Measurements from ENCODE around the gene PRORP.

DNA sequence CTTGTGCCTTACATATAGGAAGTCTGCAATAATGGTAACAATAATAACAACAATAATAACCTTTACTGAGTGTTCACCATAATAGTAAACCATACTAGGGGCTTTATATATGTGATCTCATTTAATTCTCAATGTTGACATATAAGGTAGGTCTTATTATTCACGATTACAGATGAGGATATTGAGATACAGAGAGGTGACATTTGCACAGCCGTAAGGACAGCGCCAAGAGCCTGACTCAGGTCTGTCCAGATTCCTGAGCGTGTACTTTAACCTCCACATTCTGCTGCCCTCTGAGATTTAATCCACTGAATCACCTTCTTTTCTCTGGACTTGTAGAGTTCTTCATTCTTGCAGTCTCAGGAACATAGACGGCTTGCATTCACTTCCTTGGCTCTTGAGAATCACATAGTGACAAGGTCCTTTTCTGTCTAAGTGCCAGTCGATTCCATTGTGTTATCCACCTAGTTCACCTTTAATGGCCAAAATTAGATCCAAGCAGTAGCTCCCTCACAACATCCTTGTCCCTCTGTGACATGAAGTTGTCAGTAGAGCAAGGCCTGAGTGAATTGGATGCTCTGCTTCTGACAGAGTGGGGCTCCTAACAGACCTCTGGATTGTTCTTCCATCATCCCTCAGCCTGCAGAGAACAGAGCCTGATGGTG lies 141.0 kb upstream of the ARHGAP5 start:
- PRO-cap, 10 experiments = no peak in any of the 10 experiments

GRCh38 chr14:31966658-31967074 lies 110.4 kb upstream of the ARHGAP5 start:
- PRO-cap, 10 experiments = no peak in any of the 10 experiments

DNA sequence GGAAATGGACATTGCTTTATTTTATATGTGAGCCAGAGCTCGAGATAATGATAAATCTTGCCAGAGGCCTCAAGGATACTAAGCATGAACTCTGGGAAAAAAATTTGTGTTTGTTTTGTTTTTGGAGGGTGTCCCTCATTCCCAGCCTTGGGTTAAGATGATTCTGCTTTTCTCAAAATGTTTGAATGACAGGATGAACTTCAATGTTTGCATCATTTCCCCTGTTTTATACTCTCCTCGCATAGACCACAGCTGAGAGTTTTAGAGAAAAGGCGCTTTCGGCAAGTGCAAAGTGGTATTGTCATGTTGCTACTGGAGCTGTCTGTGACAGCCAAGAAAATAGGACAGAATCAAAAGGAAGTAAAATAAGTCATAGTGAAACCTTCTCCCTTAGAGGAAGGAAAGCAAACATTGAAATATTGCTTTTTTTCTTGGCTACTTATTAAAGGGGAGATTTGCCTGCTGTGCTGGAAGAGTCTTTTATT lies 33.6 kb upstream of the ARHGAP5 start:
- PRO-cap, 10 experiments = no peak in any of the 10 experiments

GRCh38 chr14:32075533-32076034 lies 1.5 kb upstream of the ARHGAP5 start:
- PRO-cap, 10 experiments = peak in 5 of 10 experiments; most common plus-strand start chr14:32075880 (in 5); most common minus-strand start chr14:32075879 (in 1)

DNA sequence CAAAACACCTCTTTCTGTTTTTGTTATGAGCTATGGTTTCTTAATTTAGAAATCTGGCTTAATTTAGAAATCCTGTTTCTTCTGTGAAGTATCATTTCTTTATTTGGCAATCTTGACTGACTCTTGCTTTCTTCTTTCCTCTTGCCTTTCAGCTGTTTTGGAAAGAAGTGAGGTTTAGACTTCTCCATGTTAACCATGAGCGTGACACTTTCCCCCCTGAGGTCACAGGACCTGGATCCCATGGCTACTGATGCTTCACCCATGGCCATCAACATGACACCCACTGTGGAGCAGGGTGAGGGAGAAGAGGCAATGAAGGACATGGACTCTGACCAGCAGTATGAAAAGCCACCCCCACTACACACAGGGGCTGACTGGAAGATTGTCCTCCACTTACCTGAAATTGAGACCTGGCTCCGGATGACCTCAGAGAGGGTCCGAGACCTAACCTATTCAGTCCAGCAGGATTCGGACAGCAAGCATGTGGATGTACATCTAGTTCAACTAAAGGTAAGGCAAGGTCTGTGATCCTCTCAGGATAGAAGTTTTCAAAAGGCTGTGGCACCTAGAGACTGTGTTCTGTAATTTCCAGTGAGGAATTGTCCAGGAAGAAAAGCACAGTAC lies 104.3 kb downstream of the AKAP6 start:
- PRO-cap, 10 experiments = no peak in any of the 10 experiments

DNA sequence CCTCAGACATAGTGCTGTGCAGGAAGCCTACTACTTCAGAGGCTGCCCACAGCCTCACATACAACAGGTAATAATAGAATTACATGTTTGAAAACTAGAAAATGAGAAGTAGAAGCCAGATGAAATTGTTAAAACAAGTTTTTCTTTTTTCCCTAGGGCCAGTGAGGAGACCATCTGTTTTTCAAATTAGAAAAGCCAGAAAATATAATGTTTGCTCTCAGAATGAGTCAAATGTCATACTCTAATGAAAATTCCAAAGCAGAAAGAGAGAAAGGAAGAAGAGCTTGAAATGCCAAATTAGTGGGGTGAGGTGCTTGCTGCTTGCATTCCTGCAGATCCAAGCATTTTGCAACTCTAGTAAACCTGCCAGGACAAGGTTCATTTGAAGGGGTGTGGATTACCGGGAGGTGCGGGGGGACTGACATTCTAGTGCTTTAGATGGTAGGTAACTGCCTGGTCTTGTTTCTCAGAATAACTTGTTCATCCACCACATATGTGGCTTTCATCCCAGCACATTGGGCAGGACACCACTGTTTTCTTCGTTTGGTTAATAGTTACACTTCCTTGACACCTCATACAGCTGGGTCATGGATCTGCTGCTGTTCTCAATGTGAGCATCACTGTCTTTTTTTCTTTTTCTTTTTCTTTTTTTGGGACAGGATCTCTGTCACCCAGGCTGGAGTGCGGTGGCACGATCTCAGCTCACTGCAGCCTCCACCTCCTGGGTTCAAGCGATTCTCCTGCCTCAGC lies 144.3 kb downstream of the AKAP6 start:
- PRO-cap, 10 experiments = peak in 2 of 10 experiments; most common plus-strand start position 575 of the sequence (in 2); most common minus-strand start position 348 of the sequence (in 1)

DNA sequence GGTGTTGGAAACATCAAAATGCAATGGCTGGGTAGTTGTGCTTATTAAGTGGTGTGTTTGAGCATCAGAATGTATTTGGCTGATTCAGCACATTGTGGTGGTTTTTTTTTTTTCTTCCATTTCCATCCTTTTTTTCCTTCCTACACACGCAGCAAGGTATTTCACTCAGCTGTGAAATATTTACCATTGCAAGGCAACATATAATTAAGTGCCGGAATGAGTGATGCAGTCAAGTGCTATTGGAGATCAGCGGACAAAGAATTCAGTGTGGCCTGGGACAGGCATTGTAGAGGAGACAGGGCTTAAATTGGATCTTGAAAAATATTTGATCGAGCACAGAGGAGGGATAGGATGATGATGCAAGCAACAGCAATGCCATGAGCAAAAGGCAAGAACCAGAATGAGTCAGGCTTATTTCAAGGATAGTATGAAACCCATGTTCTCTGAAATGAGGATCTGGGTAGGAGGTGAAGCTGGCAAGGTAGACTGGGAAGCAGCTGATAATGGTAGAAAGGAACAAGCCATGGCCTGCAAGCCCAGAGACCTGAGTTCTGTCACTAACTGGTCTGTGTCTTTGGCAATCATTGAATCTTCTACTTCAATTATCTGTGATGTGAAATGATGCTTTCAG lies 178.5 kb downstream of the AKAP6 start:
- PRO-cap, 10 experiments = no peak in any of the 10 experiments

DNA sequence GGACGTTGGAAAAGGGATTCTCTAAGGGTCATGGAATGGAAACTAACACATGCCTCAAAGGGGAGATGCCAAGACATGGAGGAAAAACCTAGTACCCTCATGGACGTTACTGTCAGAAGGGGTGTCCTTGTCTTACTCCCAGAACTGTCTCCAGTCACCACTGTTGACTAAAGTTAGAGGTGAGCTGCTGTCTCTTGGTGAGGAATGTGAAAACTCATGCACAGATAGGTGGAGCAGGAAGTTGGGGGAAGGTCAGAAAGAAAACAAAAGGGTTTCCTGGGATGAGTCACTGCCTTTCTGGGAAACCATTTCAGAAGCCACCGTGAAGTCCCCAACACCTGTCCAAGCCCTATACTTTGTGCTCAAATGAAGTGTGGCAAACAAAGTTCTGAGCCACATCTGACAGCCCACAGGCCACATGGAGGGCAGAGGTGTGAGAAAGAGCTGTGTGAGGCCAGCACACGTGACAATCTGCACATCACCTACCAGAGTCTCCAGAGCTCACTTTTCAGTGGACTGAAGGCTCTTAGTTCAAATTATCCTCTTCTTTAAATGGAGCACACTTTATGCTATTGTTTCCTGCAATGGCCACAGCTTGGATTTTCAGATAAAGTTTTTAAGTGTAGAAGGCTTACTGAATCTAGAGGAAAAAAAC lies 92.9 kb upstream of the EGLN3 start:
- PRO-cap, 10 experiments = peak in 2 of 10 experiments; most common plus-strand start position 313 of the sequence (in 2); most common minus-strand start position 162 of the sequence (in 2)

DNA sequence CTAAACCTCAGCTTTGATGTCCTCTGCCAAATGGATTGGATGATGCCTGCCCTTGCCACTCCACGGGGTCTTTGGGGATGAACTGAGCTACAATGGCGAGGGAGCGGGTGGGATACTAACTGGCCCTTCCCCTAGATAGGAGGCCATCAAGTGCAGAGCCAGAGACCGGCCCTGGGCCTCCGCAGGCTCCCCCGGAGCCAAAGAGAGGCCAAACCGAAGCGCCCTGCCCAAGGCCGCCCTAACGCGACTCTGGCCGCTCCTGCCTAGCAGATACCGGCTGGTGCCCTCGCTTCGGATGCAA lies 108.8 kb upstream of the EGLN3 start:
- PRO-cap, 10 experiments = peak in 2 of 10 experiments; most common plus-strand start position 266 of the sequence (in 1)

DNA sequence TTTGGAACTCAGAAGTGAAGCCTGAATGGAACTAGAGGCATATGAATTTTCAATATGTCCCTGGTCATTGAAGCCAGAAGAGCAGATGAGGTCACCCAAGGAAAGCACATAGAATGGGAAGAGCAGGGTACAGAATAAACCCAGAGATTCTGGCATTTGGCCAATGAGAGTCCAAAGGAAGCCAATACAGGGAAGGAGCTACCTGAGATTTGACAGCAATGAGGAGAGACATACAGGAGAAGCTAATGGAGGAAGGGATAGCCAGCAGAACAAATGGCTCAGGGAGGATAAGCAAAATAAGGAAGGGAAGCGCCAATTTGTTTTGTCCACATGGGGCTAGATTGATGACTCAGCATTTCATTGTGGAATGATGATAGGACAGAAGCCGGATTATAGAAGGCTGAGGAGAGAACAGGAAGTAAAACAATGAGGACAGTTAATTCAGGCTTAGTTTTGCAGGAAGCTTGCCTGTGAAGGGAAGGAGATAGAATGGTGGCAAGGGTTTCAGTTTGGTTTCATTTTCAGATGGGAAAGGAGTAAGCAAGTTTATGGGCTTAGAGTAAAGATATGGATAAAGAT lies 3.1 kb upstream of the SPTSSA start:
- PRO-cap, 10 experiments = no peak in any of the 10 experiments

GRCh38 chr14:34505820-34506472 lies 33.6 kb downstream of the EAPP start:
- PRO-cap, 10 experiments = no peak in any of the 10 experiments

GRCh38 chr14:34592801-34593201 lies 37.1 kb downstream of the SNX6 start:
- PRO-cap, 10 experiments = no peak in any of the 10 experiments

GRCh38 chr14:34619490-34620548 lies 10.1 kb downstream of the SNX6 start:
- PRO-cap, 10 experiments = no peak in any of the 10 experiments

- PRO-cap, 10 experiments = no peak in any of the 10 experiments
These were observed 36.1 kb upstream of the SNX6 start for GRCh38 chr14:34665931-34666521.

DNA sequence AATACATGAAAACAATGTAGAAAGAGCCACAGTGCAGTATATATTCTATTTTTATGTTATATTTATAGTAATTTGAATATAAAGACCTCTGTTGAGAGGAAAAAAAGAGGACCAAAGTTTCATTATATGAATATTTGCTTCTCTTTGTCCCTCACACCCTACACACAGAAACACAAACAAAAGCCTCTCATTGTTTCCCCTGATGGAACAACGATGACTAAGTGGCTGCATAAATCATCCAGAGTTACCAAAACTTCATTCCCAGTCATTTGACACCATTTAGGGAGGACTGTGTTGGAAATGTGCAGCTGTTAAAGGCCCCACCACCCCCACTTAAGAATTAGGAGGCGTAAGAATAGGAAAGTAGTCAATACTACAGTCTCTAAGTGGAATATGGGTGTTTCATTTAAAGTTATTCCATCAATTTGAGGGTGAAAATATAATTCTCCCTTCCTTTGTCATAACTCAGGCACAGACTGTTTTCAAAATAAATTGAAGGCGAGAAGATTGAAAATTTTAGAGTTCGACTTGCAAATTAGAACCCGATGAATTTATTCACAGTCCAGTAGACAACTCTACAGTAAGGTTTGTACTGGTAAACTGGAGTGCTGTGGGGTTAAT lies 36.4 kb downstream of the CFL2 start:
- PRO-cap, 10 experiments = peak in 2 of 10 experiments; most common plus-strand start position 278 of the sequence (in 1); most common minus-strand start position 166 of the sequence (in 1)

DNA sequence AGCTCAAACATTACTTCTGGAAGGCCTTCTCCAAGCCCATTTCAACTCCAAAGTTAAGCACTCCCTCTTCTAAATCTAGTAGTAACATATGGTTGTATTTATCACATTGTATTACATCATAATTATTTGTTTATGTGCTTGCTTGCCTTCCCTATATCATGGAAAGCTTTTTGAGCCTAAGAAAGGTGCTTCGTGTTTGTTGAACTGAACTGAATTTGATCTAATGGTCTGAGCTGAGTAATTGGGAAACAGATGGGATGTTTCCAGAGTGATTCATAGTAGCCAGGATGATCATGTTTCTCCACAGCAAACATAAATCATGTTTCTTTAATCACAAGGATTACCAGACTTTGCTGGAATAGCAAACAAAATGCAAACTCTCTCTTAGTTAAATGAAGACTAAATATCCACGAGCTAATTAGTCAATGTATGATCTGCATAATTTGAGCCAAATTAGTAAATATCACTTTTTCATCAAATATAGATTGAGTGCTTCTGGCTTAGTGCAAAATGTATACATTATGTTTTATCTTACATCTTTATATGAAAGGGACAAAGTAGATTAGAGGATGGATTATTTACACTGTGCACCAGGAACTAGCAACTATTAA lies 14.2 kb downstream of the CFL2 start:
- PRO-cap, 10 experiments = no peak in any of the 10 experiments

- PRO-cap, 10 experiments = no peak in any of the 10 experiments
These were observed 51.6 kb upstream of the SRP54 start for GRCh38 chr14:34931111-34931715.

GRCh38 chr14:35122201-35123067 lies at the start of gene PRORP:
Gene PRORP (plus strand): TSS chr14:35122552.
- PRO-cap, 10 experiments = peak in 9 of 10 experiments; most common plus-strand start chr14:35122552 (in 5); most common minus-strand start chr14:35122521 (in 5)

- PRO-cap, 10 experiments = no peak in any of the 10 experiments
These were observed 74.7 kb downstream of the PRORP start for GRCh38 chr14:35197058-35197505.

DNA sequence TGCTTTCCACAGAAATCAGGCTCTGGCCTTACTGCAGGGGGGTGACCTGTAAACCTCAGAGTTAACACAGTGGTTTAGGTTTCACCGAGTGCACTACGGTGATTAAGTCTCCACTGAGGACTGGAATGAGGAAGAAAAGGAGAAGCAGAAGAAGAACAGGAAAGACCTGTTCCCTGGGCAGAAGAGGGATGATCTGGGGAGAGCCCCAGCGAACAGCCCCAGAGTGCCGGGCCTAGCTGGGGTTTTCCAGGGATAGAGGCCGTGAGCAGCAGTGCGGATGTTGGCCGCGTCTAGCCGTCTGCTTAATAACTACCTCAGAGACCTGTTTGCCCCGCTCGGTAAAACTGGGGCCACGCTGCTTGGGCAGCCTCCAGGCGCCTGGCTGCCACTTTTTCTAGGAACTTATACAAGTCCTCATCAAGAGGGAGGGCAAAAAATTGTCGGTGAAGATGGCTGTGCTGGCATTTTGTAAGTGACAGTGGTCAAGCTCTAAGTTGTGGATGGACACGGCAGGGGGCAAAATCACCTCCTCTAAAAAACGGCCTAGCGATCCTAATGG lies 40.1 kb downstream of the PSMA6 start:
- PRO-cap, 10 experiments = peak in 10 of 10 experiments; most common plus-strand start position 180 of the sequence (in 8); most common minus-strand start position 115 of the sequence (in 5)